ENCODE results near the genes DUS3L and SLC25A23.

GRCh38 chr19:5690398-5691194, 501 bp downstream of the RPL36 start:
- PRO-cap, 3 experiments, result peak in 1 of 3 experiments; most common plus-strand start chr19:5690589 (in 1); most common minus-strand start chr19:5690509 (in 1)
- RRBS, result 3% methylated on average over 3 of the region's 58 CpGs

GRCh38 chr19:5691971-5693015, 2.2 kb downstream of the RPL36 start:
- PRO-cap, 3 experiments, result no peak in any of the 3 experiments
- RRBS, result 20% methylated on average over 10 of the region's 38 CpGs

DNA sequence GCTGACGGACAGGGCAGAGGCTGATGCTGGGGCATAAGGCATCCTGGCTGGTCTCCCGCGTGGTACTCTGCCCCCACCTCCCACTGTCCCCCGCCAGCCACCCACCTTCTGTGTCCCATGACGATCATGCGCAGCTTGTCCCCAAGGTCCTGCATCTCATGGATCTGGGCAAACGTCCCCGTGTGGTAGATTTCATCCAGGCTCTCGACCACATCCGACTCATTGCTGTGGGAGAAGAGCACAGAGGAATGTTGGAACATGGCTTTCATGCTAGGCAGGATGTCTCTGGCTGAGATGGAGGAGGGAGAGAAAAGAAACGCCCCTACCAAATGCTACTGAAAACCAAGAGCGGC, 6.9 kb downstream of the LONP1 start:
- PRO-cap, 3 experiments, result no peak in any of the 3 experiments
- RRBS, result no CpG with 5 or more reads among the region's 12 CpGs

DNA sequence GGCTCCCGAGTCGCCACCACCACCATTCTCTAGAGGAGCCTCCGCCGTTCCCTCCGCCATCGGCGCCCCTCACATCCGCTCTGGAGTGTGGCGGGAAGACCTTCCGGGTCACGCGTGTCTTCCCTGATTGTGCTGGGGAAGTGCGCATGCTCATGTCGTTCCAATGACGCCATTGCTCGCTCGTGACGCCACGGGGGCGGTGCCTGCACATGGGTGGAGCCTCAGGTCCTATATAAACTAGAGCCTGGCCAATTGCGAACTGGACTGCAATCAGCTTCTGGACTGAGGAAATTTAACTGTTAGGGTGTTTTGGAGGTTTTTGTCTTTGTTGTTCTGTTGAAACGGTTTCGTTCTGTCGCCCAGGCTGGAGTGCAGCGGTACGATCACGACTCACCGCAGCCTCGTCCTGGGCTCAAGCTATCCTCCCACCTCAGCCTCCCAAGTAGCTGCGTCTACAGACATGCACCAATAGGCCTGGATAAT, at the start of gene DUS3L:
TSS of gene DUS3L (minus strand) at position 82 of the 483 bp plus-strand sequence.
- PRO-cap, 3 experiments, result peak in 3 of 3 experiments; most common plus-strand start position 262 of the sequence (in 1); most common minus-strand start position 82 of the sequence (in 3)
- RRBS, result under 1% methylated on average over 5 of the region's 30 CpGs

DNA sequence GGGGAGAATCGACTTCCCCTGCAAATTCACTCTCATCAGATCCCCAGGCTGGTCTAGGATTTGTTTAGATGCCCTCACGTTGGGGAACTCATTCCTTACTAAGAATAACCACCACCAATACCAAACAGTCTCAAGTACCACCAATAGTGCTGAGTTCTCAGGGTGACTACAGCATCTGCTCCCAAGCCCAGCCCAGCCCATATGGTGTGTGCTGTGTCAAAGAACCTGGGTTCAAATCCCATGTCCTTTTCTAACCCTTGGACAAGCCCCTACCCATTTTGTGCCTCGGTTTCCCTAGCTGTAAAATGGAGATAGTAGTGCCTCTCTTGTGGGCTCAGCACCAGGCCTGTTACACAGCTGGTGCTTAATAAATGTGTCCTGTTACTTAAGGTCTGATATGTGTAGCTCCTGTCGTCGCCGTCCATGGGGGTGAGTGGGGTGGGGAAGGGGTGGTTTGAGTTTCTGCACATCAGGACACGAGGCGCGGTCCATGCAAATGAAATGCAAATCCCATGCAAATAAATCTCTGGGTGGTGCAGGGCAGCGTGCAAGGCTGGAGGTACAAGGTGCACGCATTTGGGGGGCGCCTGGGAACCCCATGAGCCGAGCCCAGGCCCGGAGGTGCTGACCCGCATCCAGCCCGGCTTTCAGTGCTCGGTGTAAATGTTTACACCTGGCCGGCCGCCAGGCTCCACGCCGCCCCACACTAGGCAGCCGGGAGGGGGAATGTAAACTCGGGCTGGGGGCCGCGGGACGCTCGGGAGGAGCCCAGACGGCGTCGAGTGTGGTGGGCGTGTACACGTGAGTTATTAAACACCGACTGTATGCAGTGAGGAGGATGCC, 17.1 kb downstream of the NRTN start:
- PRO-cap, 3 experiments, result no peak in any of the 3 experiments
- RRBS, result 22% methylated on average over 6 of the region's 33 CpGs

- PRO-cap, 3 experiments, result no peak in any of the 3 experiments
- RRBS, result no CpG with 5 or more reads among the region's 19 CpGs
These were observed 9.2 kb downstream of the RANBP3 start for GRCh38 chr19:5968375-5969441.

- PRO-cap, 3 experiments, result no peak in any of the 3 experiments
- RRBS, result no CpG with 5 or more reads among the region's 12 CpGs
These were observed 50.3 kb downstream of the RFX2 start for GRCh38 chr19:6059615-6060697.

DNA sequence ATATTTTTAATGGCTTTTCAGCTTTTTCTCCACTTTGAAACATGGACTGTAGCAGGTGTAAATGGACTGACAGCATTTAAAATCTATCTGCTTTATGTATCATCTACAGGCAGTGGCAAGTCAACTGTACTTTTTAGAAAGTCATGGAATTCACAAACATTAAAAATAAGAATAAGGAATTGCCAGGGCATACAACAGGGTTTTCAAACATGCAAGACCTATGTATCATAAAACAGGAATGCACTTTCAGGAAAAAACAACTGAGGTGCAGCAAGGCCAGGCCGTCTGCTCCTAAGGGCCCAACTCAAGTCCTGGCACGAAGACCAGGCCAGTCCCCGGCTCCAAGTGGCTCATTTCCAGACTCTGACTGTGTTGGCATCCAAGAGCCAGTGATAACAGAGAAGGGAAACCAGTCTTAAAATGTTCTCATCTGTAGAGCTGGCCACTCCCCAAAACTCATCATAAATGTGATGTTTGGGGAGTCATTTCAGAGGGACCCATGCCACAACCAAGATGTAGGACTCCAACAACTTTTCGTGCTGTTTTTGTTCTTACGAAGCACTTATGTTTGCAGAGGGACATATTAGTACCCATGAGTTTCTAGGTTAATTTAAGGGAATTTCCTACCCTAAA, 7.0 kb downstream of the RFX2 start:
- PRO-cap, 3 experiments, result no peak in any of the 3 experiments
- RRBS, result no CpG with 5 or more reads among the region's 5 CpGs

- PRO-cap, 3 experiments, result no peak in any of the 3 experiments
- RRBS, result 68% methylated on average over 3 of the region's 32 CpGs
These were observed 63.5 kb downstream of the MLLT1 start for GRCh38 chr19:6216164-6216880.

DNA sequence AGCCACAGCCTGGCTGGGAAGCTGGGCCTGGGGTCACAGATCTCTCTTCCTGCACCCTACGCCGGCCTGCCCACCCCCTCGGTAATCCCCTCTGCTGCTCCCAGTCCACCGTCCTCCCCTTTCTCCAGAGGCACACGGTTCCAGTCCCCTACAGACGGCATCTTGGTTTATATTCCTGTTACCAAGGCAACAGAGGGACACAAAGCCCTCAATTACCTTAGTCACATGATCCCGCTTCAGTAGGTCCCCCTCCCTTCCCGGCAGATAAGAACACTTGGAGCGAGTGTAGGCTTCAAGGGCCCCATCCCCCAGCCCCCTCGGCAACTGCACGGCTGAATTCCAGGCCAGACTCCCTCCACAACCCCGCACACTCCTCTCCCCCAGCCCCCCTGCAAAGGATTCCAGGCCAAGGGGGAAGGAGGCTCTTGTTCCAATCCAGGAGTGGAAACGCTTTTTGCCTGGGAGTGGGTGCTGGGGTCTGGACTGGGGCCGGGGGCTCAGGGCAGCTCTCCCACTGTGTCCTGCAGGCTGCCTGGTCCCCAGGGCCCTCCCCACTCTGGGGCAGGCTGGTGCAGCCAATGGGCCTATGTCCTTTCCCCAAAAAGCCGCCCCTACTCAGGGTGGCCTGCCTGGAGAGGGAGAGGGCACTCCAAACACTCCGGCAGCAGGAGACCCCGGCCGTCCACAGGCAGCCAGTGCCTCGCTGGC, 62.7 kb downstream of the MLLT1 start:
- PRO-cap, 3 experiments, result peak in 2 of 3 experiments; most common minus-strand start position 126 of the sequence (in 2)
- RRBS, result 100% methylated on average over 1 of the region's 19 CpGs

DNA sequence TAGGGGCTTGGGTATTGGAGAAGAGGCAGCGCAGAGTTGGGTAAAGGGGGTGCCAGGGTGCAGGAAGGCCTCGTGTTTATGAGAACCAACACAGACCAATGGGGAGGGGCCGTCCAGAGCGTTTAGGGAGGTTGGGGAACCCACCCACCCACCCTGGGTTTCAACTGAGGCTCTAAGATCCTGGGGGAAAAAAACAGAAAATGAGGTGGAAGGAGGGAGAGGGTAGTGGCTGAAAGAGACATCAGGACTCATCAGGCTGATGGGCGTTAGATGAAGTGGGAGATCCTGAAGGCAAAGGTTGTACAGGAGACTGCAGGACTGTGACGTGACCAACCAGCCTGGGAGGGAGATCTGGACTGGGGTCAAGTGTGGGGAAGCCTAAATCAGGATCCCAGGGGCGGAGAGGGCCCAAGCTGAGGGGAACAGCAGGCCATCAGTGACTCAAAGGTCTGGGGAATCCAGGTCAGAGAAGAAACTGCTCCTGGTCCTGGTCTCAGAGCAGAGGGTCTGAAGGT, 1.4 kb downstream of the MLLT1 start:
- PRO-cap, 3 experiments, result peak in 1 of 3 experiments; most common plus-strand start position 269 of the sequence (in 1)
- RRBS, result no CpG with 5 or more reads among the region's 7 CpGs

- PRO-cap, 3 experiments, result no peak in any of the 3 experiments
- RRBS, result 3% methylated on average over 10 of the region's 20 CpGs
These were observed 836 bp downstream of the MLLT1 start for GRCh38 chr19:6278816-6279461.

DNA sequence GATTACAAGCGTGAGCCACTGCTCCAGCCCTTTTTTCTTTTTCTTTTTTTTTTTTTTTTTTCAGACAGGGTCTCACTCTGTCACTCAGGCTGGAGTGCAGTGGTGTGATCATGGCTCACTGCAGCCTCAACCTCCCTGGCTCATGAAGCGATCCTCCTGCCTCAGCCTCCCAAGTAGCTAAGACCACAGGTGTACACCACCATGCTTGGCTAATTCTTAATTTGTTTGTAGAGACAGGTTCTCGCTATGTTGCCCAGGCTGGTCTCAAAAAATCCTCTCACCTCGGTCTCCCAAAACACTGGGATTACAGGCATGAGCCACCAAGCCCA, 21.3 kb upstream of the MLLT1 start:
- PRO-cap, 3 experiments, result no peak in any of the 3 experiments
- RRBS, result no CpG with 5 or more reads among the region's 4 CpGs

GRCh38 chr19:6372308-6372636, 322 bp upstream of the ALKBH7 start:
- PRO-cap, 3 experiments, result peak in 3 of 3 experiments; most common minus-strand start chr19:6372481 (in 2)
- RRBS, result 4% methylated on average over 4 of the region's 13 CpGs

GRCh38 chr19:6381267-6382038, 5.7 kb upstream of the PSPN start:
- PRO-cap, 3 experiments, result no peak in any of the 3 experiments
- RRBS, result 87% methylated on average over 1 of the region's 35 CpGs

DNA sequence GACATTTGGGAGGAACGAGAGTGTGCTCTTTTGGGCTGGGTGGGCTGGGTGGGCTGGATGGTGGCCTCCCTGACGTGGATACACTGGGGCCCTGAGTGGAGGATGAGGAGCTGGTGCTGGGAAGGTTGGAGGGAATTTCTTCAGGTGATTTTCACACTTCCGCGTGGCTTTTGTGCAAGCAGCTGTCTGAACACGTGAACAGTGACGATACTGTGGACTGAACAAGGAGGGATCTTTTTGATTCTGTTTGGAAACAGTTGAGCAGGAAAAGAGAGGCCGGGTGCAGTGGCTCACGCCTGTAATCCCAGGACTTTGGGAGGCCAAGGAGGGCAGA, 9.0 kb upstream of the GTF2F1 start:
- PRO-cap, 3 experiments, result no peak in any of the 3 experiments
- RRBS, result no CpG with 5 or more reads among the region's 8 CpGs

- PRO-cap, 3 experiments, result no peak in any of the 3 experiments
- RRBS, result no CpG with 5 or more reads among the region's 30 CpGs
These were observed 6.3 kb downstream of the KHSRP start for GRCh38 chr19:6418197-6418902.

- PRO-cap, 3 experiments, result no peak in any of the 3 experiments
- RRBS, result 9% methylated on average over 1 of the region's 30 CpGs
These were observed 761 bp downstream of the SLC25A23 start for GRCh38 chr19:6458622-6459440.

- PRO-cap, 3 experiments, result peak in 3 of 3 experiments; most common plus-strand start chr19:6459930 (in 3); most common minus-strand start chr19:6459760 (in 3)
- RRBS, result 3% methylated on average over 9 of the region's 55 CpGs
These were observed at the start of gene SLC25A23 for GRCh38 chr19:6459441-6460064. Gene SLC25A23 (minus strand): TSS chr19:6459792.

DNA sequence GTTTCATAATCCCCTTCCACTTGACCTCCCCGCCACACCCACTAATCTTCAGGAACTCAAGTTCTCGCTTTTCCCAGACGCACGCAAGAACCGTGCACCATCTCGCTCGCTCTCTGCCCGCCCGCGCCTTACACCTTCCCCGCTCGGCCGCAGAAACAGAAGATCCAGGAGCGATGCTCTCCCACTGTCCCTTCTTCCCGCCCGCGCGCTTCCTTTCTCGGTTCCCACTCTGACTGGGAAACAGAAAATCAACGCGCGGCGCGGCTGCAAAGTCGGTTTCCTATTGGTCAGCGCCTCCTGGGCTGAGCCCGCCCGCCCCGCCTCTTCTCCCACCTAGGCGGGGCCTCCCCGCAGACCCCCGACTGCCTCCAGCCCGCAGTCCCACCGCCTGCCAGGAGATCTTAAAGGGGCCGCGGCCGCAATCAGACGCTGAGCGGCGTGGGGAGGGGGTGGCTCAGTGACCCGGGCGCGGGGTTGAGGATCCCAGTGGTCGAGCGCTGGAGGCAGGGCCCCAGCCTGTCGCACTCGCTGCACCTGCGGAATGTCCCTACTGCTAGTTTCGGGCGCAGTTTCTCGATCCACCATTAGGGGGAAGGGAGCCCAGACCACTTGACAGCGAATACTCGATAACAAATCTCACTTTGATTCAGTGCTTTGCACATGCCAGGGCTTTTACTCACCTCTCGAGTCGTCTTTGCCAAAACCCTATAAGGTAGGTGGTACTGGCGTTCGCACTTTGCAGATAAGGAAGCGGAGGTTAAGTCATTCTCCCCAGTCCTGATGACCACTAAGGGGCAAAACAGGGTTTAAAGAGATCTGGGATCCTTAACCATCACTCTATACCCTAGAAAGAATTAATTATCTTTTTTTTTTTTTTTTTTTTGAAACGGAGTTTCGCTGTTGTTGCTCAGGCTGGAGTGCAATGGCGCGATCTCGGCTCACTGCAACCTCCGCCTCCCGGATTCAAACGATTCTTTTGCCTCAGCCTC, 767 bp upstream of the SLC25A23 start:
- PRO-cap, 3 experiments, result peak in 3 of 3 experiments; most common plus-strand start position 353 of the sequence (in 2); most common minus-strand start position 543 of the sequence (in 2)
- RRBS, result no CpG with 5 or more reads among the region's 66 CpGs

Measured in breast (tissue), 4 donors.